Uterus (tissue), 7 donors: ENCODE results near the gene HOXB7.

GRCh38 chr17:48048449-48049497, 614 bp downstream of the NFE2L1 start:
- PRO-cap, 4 experiments: peak in 4 of 4 experiments; most common plus-strand start chr17:48048784 (in 4); most common minus-strand start chr17:48048601 (in 3)
- RAMPAGE, long total RNA, 2 experiments: start-site peak on the plus strand in 2 of 2 experiments, at chr17:48048751-48048813 at its widest, 32 to 45 reads per replicate
- RRBS: 2% methylated on average over 8 of the region's 55 CpGs

DNA sequence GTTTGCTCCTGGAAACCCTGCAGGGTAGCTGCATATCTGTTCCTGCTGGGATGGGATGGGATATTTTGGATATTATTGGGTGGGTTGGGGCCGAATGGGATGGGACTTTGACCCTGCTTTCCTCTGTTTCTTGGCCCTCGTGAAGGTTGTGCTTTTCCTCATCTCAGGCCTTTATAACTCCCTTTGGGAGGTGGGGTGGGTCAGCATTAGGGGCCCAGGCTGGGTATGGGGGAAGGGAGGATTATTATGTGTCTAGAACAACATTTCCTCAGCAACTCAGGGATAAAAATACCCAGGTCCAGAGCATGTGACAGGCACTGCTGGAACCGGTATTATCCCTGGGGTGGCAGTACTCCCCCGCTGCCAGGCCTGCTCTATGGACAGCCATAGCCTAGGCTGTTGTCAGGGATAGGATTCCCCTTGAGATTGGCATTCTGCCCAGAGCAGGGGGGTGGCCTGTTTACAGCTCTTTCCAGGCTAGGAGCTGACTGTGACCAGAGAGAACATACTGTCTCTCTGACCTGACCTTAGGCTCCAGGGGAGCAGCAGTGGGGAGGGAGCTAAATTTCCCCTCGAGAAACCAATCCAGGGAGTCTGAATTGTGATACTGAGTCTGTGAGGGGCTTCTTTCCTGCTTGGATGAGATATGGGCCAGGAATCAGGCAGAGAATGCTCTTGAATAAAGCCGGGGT, 5.1 kb downstream of the NFE2L1 start:
- PRO-cap, 4 experiments: peak in 2 of 4 experiments; most common plus-strand start position 332 of the sequence (in 1); most common minus-strand start position 180 of the sequence (in 2)
- RAMPAGE, long total RNA, 2 experiments: no peak in any of the 2 experiments
- RRBS: no CpG with 5 or more reads among the region's 6 CpGs

DNA sequence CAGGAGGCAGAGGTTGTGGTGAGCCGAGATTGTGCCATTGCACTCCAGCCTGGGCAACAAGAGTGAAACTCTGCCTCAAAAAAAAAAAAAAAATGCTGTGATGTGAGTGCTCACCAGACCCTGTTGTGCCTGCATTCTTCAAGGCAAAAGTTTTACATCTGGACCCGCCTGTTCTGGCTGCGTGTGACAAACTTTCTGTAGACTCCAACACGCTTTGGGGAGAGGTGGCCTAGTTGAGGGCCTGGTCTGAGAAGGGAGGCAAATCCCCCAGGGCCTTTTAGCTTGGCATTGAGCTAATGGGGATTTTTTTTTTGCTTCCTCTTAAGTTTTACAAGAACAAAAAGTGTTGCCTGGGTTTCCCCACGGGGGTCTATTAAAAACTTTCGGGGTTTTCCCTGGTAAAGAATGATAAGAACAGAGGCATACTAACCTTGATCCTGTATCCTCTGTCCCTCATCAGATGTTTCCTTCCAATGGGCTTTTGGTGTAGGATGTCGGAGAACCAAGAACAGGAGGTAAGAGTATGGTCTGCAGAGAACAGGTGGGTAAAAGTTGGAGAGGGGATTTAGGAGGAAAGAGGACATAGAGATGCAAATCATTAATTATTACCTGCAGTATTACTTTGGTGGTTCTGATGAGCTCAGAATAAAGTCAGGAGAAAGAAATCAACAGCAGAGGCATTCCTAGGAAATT, 4.2 kb downstream of the SNX11 start:
- PRO-cap, 4 experiments: no peak in any of the 4 experiments
- RAMPAGE, long total RNA, 2 experiments: no peak in any of the 2 experiments
- RRBS: no CpG with 5 or more reads among the region's 7 CpGs

DNA sequence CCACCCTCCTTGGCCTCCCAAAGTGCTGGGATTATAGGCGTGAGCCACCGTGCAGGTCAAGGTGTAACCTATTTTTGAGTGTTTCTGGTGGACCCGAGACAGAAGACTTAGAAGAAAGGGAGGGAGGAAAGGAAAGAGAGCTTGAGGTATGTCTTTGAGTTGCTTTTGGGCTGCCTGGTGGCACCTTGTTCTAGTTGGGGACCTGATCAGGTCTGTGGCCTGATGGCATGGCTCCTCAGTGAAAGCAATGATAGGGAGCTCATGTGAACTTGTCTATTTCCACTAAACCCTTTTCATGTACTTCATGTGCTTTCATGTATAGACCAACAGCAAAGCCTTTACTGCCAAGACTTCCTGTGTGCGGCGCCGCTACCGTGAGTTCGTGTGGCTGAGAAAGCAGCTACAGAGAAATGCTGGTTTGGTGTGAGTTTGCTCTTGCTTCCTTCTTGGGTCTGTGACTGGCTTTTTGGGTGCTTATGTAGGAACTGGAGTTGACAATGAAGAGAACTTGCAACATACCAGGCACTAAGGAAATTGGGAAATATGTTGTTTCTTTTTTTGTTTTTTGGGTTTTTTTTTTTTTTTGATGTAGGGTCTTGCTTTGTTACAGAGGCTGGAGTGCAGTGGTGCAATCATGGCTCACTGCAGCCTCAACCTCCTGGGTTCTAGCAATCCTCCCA, 5.6 kb downstream of the SNX11 start:
- PRO-cap, 4 experiments: no peak in any of the 4 experiments
- RAMPAGE, long total RNA, 2 experiments: no peak in any of the 2 experiments
- RRBS: no CpG with 5 or more reads among the region's 8 CpGs

- PRO-cap, 4 experiments: no peak in any of the 4 experiments
- RAMPAGE, long total RNA, 2 experiments: no peak in any of the 2 experiments
- RRBS: no CpG with 5 or more reads among the region's 1 CpG
Measured at GRCh38 chr17:48441204-48441890, 11.3 kb upstream of the SKAP1 start.

DNA sequence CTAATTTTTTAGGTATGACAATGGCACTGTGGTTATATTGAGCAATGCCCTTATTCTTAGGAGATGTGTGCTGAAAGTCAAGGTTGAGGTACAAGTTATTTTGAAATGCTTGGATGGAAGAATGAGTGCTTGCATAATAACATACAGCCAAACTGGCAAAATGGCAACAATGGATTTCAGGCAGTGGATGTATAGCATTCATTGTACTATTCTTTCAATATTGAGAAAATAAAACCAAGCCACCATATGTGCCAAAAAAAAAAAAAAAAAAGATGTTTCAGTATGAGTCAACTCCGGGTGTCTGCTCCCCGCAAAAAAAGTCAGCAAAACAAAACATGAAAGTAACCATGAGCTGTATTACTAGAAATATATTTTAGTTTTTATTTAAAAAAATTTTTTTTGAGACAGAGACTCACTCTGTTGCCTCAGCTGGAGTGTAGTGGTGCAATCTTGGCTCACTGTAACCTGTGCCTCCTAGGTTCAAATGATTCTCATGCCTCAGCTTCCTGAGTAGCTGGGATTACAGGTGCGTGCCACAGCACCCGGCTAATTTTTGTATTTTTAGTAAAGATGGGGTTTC, 19.8 kb downstream of the HOXB1 start:
- PRO-cap, 4 experiments: no peak in any of the 4 experiments
- RAMPAGE, long total RNA, 2 experiments: no peak in any of the 2 experiments
- RRBS: no CpG with 5 or more reads among the region's 4 CpGs

- PRO-cap, 4 experiments: no peak in any of the 4 experiments
- RAMPAGE, long total RNA, 2 experiments: no peak in any of the 2 experiments
- RRBS: no CpG with 5 or more reads among the region's 5 CpGs
Measured at GRCh38 chr17:48528013-48528637, 2.7 kb downstream of the HOXB1 start.

DNA sequence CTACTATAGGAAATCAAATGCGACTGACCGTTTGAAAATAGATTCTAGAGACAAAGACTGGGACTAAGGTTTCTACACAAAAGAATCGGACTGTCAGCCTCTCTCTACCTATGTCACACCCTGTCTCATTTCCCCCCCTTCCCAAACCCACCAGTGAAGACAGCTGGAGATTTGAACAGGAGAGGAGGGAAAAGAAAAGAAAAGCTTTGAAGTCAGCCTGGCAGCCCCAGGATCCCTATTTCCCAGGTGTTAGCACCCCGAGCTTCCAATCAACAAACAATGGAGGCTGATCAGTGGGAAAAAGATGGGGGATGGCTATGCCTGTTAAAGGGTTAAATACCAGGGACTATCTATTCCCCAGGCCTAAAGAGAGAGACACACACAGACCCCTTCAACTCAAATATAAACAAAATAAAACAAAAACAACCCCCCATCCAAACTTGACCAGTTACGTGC, 8.2 kb downstream of the HOXB4 start:
- PRO-cap, 4 experiments: no peak in any of the 4 experiments
- RAMPAGE, long total RNA, 2 experiments: no peak in any of the 2 experiments
- RRBS: no CpG with 5 or more reads among the region's 5 CpGs

DNA sequence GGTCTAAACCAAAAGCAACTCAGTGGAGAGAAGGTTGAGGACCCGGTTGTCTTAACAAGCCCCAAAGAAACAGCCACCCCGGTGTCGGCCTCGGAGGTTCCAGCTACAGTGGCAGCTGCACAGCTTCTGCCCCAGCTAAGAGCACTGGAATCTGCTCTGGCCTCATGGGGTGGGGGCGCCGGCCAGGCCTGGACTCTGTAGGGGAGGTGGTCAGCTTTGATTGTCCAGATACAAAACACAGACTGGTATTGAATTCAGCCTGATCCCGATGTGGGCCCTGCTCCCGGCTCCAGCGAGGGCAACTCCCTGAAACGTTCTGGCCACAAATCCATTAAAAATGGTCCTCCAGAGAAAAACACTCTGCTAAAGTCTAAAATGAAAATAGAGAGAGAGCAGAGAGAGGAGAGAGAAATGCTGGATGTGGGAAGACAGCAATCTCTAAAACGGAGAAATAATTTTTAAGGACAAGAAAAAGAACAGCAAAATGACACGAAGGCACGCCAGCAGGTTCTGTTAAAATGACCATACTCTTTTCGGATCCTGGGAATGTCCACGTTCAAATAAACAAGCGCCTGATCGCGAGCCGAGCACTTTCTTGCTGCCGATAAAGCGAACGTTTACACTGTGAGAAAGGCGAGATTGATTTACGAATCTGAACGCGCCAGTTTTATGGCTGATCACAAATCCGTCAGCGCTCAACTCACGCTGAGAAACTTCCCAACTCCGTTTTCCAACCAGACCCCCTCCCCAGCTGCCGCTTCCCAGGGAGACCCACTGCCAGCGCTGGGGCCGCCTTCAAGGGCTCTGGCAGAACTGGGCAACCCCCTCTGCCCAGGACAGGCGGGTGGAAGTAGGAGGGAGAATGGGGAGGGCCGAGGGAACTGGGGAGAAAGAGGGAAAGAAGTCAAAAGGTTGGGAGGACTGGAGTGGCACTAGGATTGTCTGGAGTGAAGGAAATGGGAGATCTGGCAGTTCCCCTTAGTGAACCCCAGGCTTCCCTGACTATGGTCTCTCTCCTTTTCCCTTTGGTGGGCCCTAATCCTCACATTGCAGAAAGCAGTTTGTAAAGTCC, 7.3 kb downstream of the HOXB4 start:
- PRO-cap, 4 experiments: no peak in any of the 4 experiments
- RAMPAGE, long total RNA, 2 experiments: no peak in any of the 2 experiments
- RRBS: 38% methylated on average over 8 of the region's 35 CpGs

DNA sequence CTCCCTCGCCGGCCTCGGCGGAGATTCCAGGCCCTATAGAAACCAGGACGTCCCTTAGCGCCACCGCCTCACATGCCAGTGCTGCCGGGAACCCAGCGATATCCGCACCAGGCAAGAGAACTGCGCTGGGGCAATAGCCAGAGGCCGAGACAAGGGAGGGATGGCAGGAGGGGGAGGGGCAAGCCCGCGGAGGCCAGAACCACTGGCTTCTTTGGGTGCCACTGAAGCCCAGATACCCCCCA, 929 bp downstream of the HOXB6 start:
- PRO-cap, 4 experiments: peak in 4 of 4 experiments; most common plus-strand start position 78 of the sequence (in 1); most common minus-strand start position 106 of the sequence (in 4)
- RAMPAGE, long total RNA, 2 experiments: no peak in any of the 2 experiments
- RRBS: 13% methylated on average over 6 of the region's 14 CpGs

GRCh38 chr17:48610887-48611257, at the start of gene HOXB7:
Gene HOXB7, minus strand, starts transcription at chr17:48611017.
- PRO-cap, 4 experiments: peak in 3 of 4 experiments; most common plus-strand start chr17:48611075 (in 2); most common minus-strand start chr17:48610985 (in 2)
- RAMPAGE, long total RNA, 2 experiments: no peak in any of the 2 experiments
- RRBS: 2% methylated on average over 11 of the region's 23 CpGs

GRCh38 chr17:48630303-48630788, 4.2 kb upstream of the HOXB9 start:
- PRO-cap, 4 experiments: no peak in any of the 4 experiments
- RAMPAGE, long total RNA, 2 experiments: no peak in any of the 2 experiments
- RRBS: no CpG with 5 or more reads among the region's 9 CpGs

DNA sequence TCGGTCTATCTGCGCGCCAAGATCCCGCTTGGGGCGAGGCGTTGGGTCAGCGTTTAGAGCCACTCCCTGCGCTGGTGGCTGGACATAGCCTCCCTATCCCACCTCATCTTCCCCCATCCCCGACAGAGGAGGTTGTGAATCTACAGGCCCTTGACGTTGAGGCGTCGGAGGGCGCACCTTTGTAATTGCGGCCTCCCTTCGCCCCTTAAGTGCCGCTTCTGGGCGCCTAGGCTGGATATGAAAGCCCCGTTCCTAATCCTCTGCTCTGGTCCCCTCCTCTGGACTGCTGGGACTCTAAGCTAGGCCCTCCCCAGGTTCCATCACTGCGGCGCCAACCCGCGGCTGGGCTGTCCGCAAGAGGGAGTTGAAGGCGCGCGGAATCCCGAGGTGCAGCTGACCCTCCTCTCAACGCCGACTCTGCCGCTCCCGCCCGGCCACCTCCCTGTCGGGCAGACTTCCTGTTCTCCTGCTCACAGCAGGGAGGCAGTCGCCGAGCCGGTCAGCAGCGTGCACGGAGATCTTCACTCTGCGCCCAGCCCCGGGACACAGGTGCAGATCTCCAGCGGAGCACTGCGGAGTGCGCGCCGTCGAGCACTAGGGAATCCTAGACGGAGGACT, 16.1 kb upstream of the HOXB9 start:
- PRO-cap, 4 experiments: no peak in any of the 4 experiments
- RAMPAGE, long total RNA, 2 experiments: no peak in any of the 2 experiments
- RRBS: 7% methylated on average over 9 of the region's 47 CpGs

- PRO-cap, 4 experiments: no peak in any of the 4 experiments
- RAMPAGE, long total RNA, 2 experiments: no peak in any of the 2 experiments
- RRBS: 3% methylated on average over 8 of the region's 29 CpGs
Measured at GRCh38 chr17:48647092-48647817, 21.1 kb upstream of the HOXB9 start.

- PRO-cap, 4 experiments: no peak in any of the 4 experiments
- RAMPAGE, long total RNA, 2 experiments: no peak in any of the 2 experiments
- RRBS: 54% methylated on average over 2 of the region's 9 CpGs
Measured at GRCh38 chr17:48799137-48799847, 17.7 kb downstream of the TTLL6 start.

- PRO-cap, 4 experiments: no peak in any of the 4 experiments
- RAMPAGE, long total RNA, 2 experiments: start-site peak on the plus strand in 1 of 2 experiments, at chr17:48851562-48851616 at its widest, 79 reads per replicate
Measured at GRCh38 chr17:48851346-48851844, 20.6 kb downstream of the CALCOCO2 start.

GRCh38 chr17:48870154-48870674, 22.4 kb upstream of the ATP5MC1 start:
- PRO-cap, 4 experiments: no peak in any of the 4 experiments
- RAMPAGE, long total RNA, 2 experiments: start-site peak on the plus strand in 1 of 2 experiments, at chr17:48870414-48870545 at its widest, 6 reads per replicate
- RRBS: no CpG with 5 or more reads among the region's 2 CpGs

- PRO-cap, 4 experiments: no peak in any of the 4 experiments
- RAMPAGE, long total RNA, 2 experiments: no peak in any of the 2 experiments
- RRBS: no CpG with 5 or more reads among the region's 5 CpGs
Measured at GRCh38 chr17:48909622-48910143, 1.5 kb downstream of the UBE2Z start.

DNA sequence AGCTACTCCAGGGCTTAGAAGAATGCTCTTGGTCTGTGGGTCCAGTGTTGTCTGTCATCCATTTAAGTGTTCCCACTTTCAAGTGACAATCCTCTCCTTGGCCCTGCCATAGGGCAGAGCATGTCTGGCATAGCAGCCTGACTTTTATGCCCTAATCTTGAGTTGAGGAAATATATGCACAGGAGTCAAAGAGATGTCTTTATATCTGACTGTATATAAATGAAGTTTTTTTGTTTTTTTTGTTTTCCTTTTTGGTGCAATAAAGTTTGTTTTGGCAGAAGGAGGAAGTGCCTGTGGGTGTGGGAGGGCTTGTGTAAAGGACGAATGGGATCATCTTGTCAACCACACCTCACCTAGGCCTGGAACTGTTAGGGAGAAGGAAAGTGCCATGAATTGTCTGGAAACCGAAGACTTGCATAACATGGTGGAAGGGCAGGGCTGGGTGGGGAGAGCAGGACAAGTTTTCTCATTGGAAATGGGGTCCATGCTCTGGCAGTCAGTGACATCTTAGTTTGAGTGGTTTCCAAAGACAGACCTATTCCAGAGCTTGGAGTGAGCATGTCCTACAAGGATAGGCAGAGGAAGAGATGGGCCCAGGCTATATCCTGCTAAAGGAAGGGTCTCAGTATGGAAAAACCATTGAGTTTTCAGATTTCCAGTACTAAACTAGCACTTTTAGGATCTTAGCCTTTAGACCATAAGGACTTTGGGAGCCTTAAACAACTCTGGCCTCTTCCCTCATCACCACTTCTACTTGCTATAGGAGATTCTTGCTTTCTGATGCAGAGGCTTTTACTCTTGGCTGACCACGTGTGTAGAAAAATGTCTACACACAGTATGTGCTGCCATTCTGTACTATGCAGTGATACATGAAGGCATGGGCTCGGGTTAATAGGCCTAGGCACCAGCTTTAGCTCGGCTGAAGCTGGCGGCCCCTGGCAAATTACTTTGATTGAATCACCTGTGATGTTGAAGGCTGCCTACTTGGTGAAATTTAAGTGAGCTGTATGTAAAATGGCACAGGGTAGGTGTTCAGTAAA, 15.5 kb downstream of the SNF8 start:
- PRO-cap, 4 experiments: no peak in any of the 4 experiments
- RAMPAGE, long total RNA, 2 experiments: no peak in any of the 2 experiments
- RRBS: no CpG with 5 or more reads among the region's 6 CpGs

GRCh38 chr17:49000620-49001370, 3.6 kb downstream of the IGF2BP1 start:
- PRO-cap, 4 experiments: no peak in any of the 4 experiments
- RAMPAGE, long total RNA, 2 experiments: no peak in any of the 2 experiments
- RRBS: no CpG with 5 or more reads among the region's 2 CpGs